Measurements from ENCODE around the gene NLRC4.

GRCh38 chr2:30872101-30872444, 64.8 kb upstream of the CAPN13 start:
- PRO-cap = no peak

- PRO-cap = no peak
Measured at GRCh38 chr2:31219553-31220200, 2.4 kb upstream of the CAPN14 start.

DNA sequence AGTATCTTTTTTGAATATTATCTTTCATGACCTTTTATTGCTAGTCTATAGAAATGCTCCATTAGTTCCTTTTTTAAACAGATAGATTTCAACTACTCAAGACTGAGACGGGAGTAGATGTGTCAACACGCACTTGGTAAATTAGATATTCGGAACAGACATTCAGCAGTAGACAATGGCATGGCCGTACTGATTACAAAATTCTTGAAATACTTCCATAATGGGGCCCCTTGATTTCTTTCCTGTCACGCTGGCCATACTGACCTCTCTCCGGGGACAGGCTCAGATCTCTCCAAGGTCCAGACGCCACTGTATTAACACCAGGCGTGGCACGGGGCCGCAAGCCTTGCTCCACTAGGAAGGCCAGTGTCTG, 2.5 kb upstream of the EHD3 start:
- PRO-cap = no peak

GRCh38 chr2:31239633-31240287, 5.8 kb downstream of the EHD3 start:
- PRO-cap = no peak

DNA sequence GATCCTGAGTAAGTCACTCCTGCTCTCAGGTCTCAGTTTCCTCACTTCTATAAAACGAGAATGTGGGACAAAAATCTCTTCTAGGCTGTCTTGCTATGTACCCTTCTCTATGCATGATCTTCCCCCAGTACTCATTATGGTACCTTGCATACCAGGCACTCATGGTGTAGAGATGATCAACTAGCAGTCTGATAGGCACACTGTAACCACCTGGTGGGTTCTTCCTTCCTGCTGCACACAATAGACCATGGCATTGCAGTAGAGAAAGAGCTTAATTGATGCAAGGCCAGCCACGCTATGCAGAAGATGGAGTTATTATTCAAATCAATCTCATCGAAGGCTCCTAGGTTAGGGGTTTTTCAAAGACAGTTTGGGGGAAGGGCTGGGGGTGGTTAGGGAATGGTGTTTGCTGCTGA, 59.3 kb downstream of the EHD3 start:
- PRO-cap = no peak

- PRO-cap = no peak
Measured at GRCh38 chr2:31384242-31384726, 30.3 kb downstream of the XDH start.

DNA sequence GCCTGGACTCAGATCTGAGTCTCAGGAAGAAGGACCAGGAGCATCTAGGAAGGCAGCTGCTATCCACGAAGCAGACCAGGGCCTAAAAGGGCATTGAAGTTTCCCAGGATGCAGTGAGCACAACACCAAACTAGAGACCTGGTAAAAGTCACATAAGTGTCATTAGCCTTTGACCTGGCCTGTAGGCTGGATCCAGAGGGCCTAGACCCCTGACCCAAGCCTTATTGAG, 127.2 kb upstream of the SRD5A2 start:
- PRO-cap = no peak

- PRO-cap = no peak
Measured at GRCh38 chr2:31708403-31708806, 127.7 kb upstream of the SRD5A2 start.

GRCh38 chr2:31804303-31804610, 206.6 kb downstream of the MEMO1 start:
- PRO-cap = no peak

- PRO-cap = no peak
Measured at GRCh38 chr2:31980595-31981067, 30.2 kb downstream of the MEMO1 start.

DNA sequence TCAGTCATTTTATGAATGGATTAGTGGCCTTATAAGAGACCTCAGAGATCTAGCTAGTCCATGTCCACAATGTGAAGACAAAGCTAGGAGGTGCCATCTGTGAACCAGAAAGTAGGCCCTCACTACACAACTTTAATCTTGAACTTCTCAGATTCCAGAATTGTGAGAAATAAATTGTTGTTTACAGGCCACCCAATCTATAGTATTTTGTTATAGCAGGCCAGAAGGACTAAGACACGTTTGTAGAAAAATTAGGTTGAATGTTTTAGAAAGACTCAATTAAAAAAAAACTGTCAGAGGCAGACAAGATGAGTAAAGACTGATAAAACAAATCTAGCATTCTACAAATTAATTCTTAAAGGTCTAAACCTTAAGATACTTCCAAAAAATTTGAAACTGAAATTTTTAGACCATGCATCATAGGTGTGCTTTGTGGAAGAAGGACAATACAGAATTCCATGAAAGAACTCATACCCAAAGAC, 7.1 kb upstream of the MEMO1 start:
- PRO-cap = no peak

DNA sequence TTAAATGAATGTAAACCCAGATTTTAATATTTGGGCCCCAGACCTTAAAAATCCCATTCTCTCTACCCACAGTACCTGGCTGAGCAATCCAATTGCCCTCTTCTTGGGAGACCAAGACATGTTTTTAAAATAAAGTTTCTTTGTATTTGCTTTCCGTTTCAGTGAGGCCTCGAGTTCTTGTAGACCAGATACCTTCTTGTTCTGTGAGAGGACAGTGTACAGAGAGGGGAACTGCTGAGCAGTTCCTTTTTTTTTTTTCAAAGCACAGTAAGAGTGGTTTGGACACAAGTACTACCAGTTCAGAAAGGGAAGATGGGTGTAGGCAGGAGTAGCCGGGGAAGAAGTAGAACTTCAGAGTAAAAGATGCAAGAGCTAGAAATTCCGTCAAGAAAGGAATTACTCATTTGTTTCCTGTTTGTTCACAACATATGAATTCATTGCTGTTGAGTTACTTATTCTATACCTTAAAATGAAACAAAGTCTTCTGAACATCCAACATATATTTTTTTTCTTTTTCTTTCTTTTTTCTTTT, at the start of gene NLRC4:
TSS of gene NLRC4 (minus strand) at position 224 of the 532 bp plus-strand sequence.
- PRO-cap = bidirectional peak, plus-strand start at position 302 of the sequence, minus-strand start at position 203 of the sequence

DNA sequence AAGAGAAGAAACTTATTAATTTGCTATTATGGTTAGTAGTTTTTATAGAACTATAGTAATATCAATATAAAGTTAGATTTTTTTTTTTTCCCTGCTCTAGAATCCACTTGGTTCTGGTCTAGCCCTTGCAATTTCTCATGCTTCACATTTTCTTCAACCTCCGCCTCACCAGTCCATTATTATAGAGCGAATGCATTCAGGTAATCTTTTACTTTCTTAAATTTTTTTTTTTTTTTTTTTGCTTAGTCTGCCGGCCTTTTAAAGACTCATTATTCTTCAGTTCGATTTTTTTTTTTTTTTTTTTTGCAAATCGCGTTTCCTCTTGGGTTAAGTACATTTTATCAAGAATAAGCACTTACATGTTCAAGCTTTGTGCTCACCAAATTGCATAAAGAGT, 108.1 kb downstream of the BIRC6 start:
- PRO-cap = no peak

DNA sequence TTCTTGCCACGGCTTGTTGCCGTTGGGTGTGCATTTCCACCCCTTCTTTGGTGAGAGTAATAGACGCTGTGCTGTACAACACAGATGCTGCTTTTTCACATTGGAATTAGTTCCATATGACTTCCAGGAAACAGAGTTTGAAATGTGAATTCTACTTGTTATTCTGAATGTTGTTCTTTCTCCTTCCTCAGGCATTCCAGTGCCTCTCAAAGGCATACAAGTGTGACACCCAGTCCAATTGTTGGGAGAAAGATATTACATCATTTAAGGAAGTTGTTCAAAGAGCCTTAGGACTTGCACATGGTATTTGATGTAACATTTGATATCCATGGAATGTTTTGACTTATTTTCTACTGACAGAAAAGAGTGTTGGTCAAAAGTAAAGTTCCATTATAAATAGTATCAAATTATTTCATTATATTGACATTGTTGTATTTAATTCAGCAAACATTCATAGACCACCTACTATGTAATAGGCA, 134.4 kb upstream of the LTBP1 start:
- PRO-cap = no peak

DNA sequence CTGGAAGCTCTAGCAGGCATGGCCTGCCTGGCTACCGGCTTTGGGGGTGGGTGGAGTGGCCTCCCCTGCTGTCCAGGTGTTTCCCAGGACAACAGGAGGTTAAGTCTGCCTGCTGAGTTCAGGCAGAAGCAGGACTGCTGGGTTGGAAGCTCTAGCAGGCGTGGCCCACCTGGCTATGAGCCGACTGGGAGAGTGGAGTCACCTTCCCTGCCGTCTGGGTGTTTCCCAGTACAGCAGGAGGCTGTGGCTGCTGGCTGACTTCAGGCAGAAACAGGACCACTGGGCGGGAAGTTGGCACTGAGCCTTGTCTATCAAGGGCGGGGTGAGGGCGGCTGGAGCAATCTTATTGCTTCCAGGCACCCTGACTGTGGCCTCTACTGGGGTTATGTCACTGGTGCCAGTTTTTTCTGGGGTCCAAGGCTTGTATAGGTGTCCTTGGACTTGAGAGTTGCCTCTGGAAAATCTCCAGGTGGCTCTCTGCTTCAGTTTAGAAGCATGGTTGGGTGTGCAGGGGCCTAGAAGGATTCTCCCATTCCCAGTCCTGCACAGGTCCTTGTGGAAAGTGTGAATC, 30.5 kb downstream of the LTBP1 start:
- PRO-cap = no peak

GRCh38 chr2:33336296-33336871, 140.1 kb upstream of the RASGRP3 start:
- PRO-cap = no peak

DNA sequence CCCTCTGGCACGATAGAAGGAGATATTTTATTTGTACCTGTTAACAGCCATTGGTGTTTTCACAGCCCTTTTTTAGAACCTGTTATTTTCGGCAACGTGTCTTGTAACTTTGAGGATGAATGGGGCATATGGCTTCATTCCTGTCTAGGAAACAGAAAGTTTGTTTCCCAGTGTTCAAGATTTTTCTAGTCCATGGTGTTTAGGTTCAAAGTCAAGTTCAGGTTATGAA, 300 bp downstream of the RASGRP3 start:
- PRO-cap = no peak

DNA sequence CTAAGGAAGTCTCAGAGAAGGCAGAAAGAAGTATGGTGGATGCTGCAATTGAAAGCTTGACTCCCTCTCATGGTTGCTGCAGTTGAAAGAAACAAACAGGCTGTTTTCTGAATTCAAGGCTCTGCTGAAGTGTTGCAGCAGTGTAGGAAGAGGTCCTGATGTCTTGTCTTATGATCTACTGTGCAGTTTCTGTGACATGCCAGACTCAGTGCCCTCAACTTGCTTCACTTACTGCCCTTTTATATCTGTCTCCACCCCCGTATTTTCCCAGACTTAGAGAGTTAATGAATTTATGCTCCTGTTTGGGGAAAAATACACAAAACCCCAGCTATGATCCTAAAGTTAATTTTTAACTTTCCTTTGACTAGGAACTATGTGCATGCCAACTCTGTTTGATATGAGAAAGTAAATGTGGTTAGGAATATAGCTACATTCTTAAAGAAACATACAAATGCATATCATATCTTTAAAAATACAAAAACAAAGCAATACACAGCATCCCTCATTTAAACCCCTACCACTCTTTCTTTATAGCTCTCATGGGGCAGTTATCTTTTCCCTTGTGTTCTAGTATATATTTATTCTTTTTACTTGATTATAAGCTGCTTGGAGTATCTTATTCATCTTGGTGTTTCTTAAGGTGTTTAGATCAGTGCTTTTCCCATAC, 655.4 kb upstream of the FAM98A start:
- PRO-cap = no peak

- PRO-cap = no peak
Measured at GRCh38 chr2:35973711-35974153, 381.8 kb upstream of the CRIM1 start.

DNA sequence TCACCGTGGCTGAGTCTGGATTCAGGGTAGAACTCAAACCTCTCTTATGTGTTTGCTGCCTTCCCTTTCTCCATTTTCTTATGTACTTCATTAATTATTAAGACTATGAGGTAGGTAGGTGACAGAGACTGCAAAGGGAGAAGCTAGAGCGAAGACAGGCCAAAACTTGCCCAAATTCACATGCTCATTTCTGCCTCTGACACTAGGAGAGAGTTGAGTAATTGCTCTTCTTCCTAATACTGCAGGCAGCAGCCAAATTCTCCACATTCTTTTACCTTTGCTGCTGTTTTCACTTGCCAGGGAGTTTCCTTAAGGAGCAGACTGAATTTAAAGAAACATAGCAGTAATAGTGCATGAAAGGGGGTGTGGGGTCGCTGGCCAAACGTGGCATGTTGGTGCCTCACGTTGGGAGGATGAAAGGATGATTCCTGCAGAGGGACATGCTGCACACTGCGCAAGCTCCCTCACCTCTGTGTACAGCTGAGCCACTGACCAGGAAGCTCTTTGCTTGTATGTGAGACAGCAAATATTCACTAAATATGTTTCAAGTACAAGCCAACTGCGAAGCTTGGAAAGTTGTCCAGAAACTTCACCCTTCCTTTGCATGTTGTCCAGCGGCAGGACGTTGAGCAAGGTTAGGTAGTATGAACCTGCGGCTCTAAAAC, 12.4 kb downstream of the CRIM1 start:
- PRO-cap = no peak